Hair follicular keratinocyte (primary cell): ENCODE results near the gene LRRTM2.

GRCh38 chr5:138504557-138505548 is 38.2 kb downstream of the ETF1 start:
- RAMPAGE, long total RNA, result no peak

DNA sequence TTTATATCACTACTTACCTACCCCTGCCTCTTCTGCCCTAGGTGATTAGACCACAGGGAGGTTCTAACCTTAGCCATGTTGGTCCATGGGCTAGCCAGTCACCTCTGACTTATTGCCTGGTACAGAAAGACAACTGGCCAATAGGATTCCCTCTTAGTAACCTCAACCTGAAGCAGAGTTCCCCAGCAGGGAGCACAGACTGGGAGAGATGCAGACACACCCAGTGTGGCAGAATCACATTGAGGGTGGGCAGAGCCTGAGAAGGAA is 53.2 kb upstream of the HSPA9 start:
- RAMPAGE, long total RNA, result no peak

GRCh38 chr5:138654392-138654942 is 79.3 kb upstream of the HSPA9 start:
- RAMPAGE, long total RNA, result no peak

GRCh38 chr5:138702361-138702803 is 50.8 kb upstream of the CTNNA1 start:
- RAMPAGE, long total RNA, result no peak

DNA sequence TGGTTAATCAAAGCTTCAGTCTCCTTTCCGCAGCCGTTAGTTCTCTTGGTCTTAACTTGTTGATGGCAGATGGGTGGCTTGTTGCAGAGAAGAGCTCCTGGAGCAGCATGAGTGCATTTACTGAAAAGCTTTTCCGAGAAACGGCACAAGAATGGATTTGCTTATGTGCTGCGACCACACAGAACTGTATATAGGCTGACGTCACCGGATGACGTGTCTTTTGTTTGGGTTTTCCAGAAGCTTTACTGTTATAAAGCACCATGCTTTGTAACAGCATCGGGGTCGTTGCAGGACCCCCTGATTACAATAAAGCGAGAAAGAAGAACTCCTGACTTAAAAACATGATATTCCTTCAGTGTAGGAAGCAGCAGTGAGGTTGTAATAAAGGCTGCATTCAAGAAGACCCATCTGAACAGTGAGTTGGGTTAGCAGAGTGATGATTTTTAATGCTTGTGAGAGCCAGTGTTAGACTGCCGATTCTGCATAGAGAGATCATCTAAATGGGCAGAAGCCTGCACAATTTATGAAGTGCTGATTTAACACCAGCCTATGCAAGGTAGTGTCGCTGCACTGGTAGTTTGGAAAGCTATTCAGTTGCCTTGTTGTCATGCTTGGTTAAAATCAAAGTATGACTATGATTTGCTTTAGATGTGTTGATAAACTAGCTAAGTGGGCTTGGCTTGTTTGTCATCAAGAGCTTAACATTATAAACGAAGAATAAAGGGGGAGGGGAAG is at the start of gene LRRTM2:
TSS of gene LRRTM2 (minus strand) at position 153 of the 735 bp plus-strand sequence.
- RAMPAGE, long total RNA, result no peak

DNA sequence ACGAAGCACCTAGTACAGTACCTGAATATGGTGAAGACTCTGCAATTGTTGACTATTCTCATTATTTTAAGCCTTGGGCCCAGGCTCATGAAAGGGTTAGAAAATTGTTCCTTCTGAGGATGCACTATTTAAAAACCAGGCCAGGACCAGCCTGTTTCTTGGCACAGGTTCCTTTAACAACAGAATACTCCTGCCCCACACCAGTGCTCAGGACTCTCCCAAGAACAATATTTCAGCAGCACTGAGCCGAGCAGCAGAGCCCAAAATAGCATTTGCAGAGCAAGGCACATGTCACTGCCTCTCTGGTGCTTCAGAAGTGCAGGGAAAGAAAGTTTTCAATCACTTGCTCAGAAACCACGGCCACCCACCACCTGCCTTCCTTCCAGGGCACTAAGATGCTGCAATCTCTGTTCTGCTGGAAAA is 77.7 kb downstream of the SIL1 start:
- RAMPAGE, long total RNA, result no peak

- RAMPAGE, long total RNA, result no peak
These were observed 514 bp downstream of the PAIP2 start for GRCh38 chr5:139342020-139342715.

GRCh38 chr5:139384218-139384863 is 1.2 kb upstream of the SLC23A1 start:
- RAMPAGE, long total RNA, result no peak

DNA sequence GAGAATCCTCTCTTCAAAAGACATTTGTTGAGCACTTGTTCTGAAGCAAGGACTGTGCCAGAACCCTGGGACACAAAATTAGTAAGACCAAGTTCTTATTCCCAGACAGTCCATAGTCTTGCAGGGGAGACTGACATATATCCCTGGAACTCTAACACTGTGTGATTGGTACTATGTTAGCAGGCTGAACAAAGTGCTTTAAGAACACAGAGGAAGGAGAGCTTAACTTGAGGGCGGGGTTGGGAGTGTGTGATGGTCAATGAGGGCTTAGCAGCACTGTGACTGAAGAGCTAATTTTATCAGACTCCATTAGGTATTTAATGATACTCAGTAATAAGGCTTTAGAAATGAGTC is 14.9 kb upstream of the SPATA24 start:
- RAMPAGE, long total RNA, result no peak

GRCh38 chr5:139472757-139474140 is 2.4 kb downstream of the SMIM33 start:
- RAMPAGE, long total RNA, result no peak

DNA sequence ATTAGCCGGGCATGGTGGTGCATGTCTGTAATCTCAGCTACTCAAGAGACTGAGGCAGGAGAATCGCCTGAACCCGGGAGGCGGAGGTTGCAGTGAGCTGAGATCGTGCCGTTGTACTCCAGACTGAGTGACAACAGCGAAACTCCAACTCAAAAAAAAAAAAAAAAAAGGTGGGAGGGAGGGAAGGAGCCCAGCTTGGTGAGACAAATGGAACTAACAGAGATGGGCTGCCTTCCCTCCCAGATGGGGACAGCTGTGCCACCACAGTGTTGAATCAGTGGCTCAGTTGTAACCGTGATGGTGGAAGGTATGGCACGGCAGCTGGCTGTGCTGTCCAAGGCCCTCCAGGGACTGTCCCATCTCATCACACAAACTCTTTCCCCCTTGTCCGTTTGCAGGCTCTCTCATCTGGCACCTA is 4.0 kb downstream of the SMIM33 start:
- RAMPAGE, long total RNA, result no peak

GRCh38 chr5:139478554-139479184 is 3.9 kb downstream of the STING1 start:
- RAMPAGE, long total RNA, result no peak

GRCh38 chr5:139502769-139503493 is 20.4 kb upstream of the STING1 start:
- RAMPAGE, long total RNA, result no peak

DNA sequence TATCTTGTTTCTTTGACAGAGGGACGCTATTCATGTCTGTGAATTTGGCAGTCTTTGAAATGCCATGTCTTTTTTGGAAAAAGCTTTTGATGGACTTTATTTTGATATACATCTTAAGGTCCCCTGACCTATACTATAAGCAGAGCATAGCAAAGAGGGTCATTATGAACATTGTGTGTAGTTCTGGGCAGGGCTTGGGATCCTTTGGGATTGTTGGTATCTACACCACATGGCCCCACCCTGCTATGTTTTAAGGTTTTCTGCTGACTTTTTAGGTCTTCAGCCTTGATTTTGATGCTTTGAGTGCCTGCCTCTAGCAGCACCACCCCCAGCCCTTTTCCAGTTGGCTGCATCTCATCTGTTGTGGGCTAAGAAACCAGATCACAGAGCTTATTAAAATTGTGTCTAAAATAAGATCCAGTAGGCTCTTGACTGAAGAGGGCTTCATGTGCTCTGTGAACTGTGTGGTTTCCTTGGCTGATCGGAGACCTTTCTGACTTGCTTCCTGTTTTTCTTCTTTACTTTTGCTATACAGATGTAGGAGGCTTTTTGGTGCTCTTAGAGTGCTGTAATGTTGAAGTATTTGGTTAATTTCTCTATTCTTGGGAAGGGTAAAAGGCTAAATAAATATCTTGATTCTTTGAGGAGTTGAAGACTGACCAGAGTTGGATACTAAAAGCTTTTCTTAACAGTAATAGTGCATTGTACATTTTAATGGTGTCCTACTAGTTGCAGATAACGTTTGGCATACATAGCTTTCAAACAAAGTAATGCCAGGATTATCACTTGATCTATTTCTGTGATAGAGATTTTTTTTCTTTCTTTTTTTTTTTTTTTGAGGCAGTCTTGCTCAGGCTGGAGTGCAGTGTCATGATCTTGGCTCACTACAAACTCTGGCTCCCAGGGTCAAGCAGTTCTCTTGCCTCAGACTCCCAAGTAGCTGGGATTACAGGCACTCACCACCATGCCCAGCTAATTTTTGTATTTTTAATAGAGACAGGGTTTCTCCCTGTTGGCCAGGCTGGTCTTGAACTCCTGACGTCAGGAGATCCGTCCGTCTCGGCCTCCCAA is 4.4 kb downstream of the UBE2D2 start:
- RAMPAGE, long total RNA, result no peak

DNA sequence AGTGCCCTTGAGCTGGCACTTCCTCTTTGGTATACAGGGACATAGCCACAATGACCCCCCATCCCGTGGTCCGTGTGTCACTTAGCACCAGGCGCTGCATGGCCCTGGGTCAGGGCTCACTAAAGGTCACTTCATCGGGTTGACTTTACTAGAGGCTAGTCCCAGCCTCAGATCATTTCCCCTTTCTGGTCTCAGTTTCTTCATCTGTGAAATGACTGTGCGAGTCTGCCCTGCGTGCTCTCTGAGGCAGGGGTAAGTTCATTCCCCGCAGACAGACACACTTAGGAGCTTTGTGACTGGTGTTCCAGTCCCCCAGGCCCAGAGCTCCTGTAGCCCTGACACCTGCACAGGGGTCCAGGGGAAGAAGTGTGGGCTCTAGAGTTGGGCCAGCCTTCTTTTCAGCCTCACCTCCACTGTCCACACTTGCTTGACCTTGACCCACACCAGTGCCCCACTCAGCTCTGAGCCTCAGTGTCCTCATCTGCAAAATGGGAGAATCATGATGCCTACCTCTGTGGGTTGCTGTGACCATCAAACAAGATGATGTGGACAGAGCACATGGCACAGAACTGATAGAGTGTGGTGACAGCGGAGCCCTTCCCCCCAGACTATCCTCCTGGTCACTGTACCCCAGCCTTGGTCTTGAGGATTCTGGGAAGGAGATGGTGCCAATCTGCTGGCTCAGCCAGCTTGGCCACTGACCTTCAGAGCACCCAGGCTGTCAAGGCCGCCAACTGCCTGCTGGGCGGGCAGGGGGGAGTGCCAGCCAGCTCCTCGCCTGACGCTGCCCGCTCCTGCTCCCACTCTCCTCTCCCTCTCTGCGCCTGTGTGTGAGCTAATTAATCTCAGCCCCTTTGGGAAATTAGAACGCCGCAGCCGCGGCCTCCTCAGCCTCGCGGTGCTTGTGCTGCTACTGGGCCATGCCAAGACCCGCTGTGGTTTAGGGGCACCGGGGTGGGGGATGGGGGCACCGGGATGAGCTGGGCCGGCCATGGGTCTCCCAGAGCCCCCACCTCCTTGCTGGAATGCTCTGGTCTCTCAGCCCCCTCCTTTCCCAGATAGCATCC is 16.6 kb downstream of the CXXC5 start:
- RAMPAGE, long total RNA, result no peak

DNA sequence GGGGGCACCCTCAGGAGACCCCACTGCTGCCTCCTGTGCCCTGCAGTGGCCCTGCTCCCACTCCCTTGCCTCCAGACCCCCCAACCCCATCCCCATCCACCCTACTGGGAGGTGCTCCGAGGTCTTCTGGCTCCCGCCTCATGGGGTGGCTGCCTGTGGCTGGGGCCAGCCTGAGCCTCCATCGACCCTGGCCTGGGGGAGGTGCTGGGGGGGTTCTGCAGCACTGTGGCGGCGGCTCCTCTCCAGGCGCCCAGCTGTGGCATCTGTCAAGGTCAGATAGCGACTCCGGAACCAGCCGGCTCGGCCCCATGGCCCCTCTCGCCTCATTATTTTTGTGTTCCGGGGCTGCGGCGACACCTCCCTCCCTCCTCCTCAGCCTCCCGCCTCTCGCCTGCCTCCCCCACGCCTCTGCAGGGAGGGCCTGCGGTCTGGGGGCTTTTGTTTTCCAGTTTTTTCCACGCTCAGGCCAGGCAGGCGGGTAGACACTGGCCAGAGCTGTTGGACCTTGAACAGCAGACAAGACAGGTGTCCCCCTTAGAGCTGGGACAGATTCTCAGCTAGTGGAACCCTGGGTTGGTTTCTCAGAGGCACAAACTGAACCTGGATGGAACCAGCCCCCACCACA is 21.8 kb downstream of the CXXC5 start:
- RAMPAGE, long total RNA, result no peak

GRCh38 chr5:139701020-139701902 is 53.1 kb downstream of the CXXC5 start:
- RAMPAGE, long total RNA, result no peak

- RAMPAGE, long total RNA, result no peak
These were observed 63.4 kb downstream of the CXXC5 start for GRCh38 chr5:139711695-139711863.

GRCh38 chr5:139733398-139734147 is 62.0 kb upstream of the PSD2 start:
- RAMPAGE, long total RNA, result no peak

DNA sequence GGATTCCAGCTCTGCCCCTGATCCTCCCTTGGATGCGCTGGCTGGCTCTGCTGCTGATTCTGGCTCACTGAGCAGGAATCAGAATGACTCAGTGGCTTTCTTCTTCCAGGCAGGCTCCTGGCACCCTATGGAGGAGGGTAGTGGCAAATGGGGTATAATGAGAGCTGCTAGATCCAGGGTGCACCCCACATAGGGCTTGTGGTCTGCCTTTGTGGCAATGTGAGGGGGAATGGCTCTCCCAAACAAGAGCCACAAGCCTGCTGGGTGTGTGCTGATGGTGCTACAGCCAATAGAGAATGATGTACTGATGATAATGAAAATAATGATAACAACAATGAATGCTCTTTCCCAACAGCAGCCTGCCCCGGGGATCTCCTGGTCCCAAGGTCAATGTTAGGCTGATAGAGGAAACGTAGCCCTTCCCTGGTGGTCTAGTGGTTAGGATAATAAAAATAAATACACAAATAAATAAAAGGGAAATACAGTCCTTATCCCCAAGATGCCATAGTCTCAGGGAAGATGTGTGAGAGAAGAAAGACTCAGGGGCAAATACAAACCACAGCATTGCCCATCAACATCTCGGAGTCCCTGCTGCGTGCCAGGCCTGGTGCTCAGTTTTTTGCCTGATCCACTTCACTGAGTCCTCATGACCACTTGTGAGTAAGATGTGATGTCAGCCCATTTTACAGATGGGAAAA is 34.9 kb upstream of the PSD2 start:
- RAMPAGE, long total RNA, result no peak